Measurements from ENCODE around the gene SRSF1.

- RRBS = no CpG with 5 or more reads among the region's 7 CpGs
Observed at GRCh38 chr17:57095277-57095621, 10.2 kb downstream of the AKAP1 start.

- RRBS = no CpG with 5 or more reads among the region's 9 CpGs
Observed at GRCh38 chr17:57215266-57215875, 41.0 kb upstream of the MSI2 start.

DNA sequence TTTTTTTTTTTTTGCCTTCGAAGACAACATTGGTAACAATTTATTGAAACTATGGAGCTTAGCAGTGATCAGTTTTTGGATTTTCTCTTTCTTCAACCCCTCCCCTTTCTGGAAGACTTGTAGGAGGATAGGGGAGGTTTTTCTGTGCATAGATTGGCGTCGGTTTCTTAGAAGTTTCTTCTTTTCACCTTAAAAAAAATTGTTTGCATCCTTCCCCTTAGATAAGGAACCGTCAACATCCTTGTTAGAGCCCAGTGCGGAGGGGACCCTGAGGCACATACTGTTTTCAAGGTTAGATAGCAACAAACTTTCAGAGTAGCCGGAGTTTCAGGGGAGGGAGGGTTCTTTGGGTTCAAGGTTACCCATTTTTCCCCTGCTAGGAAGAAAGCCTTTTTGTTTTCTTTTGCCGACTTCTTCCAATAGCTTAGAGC, 28.6 kb downstream of the MSI2 start:
- RRBS = no CpG with 5 or more reads among the region's 7 CpGs

- RRBS = no CpG with 5 or more reads among the region's 5 CpGs
Observed at GRCh38 chr17:57352278-57352940, 96.1 kb downstream of the MSI2 start.

- RRBS = no CpG with 5 or more reads among the region's 27 CpGs
Observed at GRCh38 chr17:57356690-57357768, 100.7 kb downstream of the MSI2 start.

- RRBS = no CpG with 5 or more reads among the region's 4 CpGs
Observed at GRCh38 chr17:57365201-57365810, 109.0 kb downstream of the MSI2 start.

DNA sequence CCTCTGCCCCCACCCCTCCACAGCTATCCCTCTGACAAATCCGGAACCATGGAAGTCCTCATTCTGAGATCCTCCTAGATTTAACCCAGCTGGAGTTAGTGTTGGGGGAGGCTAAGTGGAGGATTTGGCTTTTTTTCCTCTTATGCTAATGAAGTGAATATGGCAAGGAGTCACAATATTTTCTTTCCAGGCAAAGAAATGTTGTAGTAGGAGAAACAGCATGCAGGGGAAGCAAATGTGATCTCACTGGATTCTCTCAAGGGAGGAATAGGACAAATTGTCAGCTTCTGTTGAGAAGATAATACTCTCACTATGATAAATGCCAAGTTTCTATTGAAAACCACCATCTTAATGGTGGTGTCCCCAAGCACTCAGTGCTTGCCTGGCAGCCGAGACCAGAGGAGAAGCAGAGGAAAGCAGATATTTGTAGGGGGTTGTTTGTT, 159.5 kb downstream of the MSI2 start:
- RRBS = no CpG with 5 or more reads among the region's 2 CpGs

DNA sequence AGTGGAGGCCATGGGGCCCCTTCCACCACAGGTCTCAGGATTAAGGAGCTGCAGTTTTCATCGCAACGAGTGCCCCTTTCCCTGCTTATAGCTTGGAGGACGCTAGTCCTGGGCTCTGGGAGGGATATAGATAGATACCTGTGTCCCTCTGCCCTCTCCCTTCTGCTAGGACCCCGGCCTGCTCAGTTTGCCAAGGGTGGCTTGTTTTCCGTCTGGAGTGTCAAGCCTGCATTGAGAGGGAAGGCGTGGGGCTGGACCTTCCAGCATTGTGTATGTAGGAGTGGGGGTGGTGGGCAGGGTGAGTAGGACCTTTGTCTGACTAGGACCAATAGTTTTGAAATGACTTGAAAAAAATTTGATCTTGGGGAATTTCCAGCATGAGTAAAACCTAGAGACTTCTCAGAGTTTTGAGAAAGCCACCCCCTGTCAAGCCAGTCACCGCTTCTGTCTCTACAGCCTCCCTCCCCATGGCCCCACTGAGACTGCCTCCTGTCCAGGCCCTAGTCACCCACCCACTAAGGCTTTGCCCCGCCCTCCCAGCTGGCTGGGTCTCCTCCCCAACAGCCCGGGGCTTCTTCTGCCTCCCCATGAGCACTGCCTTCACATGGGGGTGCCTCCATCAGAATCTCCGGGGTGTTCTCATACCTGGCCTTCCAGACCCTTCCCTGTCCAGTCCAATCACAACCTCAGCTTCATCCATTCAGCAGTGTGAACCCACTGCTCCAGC, 206.8 kb downstream of the MSI2 start:
- RRBS = no CpG with 5 or more reads among the region's 10 CpGs

GRCh38 chr17:57523817-57524581, 221.1 kb downstream of the CCDC182 start:
- RRBS = no CpG with 5 or more reads among the region's 7 CpGs

GRCh38 chr17:57665100-57665536, 80.0 kb downstream of the CCDC182 start:
- RRBS = no CpG with 5 or more reads among the region's 5 CpGs

GRCh38 chr17:57855382-57855920, 5.6 kb upstream of the MRPS23 start:
- RRBS = no CpG with 5 or more reads among the region's 4 CpGs

- RRBS = 78% methylated on average over 3 of the region's 7 CpGs
Observed at GRCh38 chr17:57862855-57863357, 13.1 kb upstream of the MRPS23 start.

GRCh38 chr17:57879490-57879859, 29.6 kb upstream of the MRPS23 start:
- RRBS = no CpG with 5 or more reads among the region's 9 CpGs

- RRBS = no CpG with 5 or more reads among the region's 5 CpGs
Observed at GRCh38 chr17:57914340-57915154, 40.7 kb downstream of the CUEDC1 start.

GRCh38 chr17:57916963-57917687, 38.1 kb downstream of the CUEDC1 start:
- RRBS = no CpG with 5 or more reads among the region's 8 CpGs

DNA sequence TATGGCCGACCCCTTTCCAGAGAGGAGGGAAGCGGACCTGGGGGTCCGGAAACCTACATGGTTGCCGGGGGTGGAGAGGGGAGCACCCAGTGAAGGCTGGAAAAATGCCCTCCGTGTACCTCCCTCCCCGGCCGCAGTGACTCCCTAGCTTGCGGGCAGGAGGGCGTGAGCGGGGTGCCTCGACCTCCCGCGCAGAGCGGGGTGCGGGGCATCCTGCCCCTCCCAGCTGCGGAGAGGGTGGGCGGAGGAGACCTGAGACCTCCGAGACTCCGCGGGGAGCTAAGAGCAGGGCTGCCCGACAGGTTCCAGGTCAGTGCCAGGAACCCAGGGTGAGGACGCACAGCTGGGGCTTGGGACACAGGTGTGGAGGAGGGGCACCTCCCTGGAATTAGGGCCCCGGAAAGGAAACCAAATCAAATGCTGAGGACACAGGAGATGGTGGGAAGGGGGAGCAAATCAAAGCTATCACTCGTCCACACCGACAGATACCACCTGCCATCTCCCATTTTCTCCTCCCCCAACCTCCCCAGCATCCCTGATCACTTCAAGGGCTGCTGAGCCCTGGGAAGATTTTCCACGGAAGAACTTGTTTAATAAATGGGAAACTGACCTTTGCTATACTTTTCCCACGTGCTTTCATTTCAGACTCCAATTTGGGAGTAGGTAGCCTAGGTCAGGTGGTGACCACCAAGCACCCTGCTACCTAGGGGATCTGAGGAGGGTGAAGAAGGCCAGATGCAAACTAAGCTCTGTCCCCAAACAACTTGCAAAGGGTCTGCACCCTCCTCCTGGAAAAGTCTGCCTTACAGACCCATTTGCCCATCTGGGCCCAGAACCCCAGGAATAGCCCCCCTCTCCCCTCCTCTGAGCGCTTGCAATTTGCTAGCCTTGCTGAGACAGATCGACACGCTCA, 570 bp upstream of the CUEDC1 start:
- RRBS = 3% methylated on average over 6 of the region's 30 CpGs

DNA sequence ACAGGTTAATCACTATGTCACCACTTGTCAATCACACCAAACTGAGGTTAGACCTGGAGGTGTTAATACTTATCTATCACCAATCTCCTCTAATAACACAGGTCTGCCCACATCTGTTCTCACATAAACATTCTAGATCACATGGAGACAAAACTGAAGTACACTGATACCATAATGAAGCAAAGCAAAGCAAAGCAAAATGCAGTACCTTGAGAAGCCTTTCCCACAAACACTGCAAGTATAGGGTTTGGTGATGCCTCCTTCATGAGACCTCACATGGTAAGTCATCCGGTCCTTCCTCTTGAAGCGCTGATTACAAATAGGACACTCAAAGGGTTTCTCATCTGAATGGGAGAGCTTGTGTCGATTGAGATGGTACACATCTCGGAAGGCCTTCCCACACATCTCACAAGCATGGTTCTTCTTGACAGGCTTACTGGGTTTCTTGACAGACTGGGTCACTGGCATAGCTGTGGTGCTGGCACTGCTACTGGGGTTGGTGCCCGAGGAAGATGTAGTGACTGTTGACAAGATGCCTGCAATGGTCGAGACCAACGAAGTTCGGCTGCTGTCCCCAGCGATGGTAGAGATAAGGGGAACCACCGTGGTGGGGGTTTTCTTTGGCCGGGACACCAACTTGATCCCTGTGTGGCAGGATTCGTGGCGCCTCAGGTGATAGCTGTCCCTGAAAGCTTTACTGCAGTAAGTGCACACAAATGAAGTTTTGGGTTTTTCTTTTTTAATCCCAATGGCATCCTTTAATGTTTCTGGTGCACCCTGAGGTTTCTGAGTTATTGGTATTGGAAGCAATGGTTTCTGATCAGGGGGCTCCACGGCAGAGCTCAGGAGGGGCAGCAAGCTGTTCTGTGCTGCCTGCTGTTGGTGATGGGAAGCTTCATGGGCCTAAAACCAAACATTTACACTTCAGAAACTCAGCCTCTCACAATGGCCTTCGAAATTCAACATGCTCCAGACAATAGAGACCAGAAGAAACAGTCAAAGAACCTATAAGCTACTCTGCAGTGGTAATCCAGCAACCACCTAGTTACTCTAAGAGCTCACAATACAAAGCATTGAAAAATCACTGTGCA, 5.2 kb downstream of the VEZF1 start:
- RRBS = no CpG with 5 or more reads among the region's 15 CpGs

DNA sequence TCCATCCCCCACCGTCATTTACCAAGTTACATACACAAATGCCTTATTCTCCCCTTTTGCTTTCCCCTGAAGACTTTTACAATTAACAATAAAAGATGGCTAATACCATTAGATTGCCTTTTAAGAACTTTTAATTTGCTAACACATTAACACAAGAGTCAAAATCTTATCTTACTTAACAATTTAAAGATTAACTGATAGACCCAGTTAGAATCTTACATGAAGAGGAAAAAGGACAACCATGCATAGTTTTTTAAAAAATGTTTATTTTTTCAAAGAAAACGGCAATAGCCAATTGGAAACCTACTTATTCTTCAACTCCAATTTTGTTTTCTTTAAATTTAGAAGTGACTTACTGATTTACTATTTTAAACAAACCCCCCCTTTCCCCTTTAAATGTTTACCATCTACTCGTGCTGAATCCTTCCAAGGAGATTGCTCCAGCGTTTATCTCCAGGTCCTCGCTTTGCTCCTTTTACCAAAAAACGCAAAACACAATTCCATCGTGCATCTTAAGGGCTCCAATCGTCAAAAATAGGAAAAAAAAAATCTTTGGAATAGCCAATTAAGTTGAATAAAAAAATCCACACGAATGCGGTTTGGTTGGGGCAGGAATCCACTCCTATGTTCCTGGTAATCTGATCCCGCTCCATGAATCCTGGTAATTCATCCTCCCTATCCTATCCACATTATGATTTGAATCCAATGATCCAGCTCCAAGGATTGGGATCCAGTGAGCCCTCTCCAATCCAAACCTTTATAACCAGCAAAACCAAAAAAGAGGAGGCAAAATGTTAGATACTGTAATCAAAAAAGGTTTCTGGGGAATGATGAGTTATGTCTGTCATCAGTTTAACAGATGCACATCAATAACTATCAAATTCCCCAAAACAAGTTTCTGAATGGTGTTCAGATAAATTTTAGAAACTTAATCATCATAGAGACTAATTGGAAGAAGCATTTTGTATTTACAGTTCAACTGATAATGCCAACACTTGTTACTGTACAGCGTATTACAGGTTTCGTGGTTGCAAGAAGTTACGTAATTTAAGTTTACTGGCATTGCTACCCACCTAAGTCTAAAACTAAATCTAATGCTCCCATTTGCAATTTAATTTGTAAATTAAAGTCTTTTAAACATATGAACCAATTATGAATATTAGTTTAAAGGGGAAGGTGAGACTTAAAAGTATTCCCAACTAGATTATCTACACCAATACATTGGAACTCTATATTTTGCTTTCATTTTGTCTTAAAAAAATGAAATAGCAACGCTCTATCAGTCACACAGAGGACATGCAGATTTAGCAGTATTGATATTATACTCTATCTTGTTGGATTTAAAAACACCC, 3.3 kb downstream of the SRSF1 start:
- RRBS = no CpG with 5 or more reads among the region's 15 CpGs

- RRBS = no CpG with 5 or more reads among the region's 94 CpGs
Observed at GRCh38 chr17:58006862-58007889, at the start of gene SRSF1. SRSF1 (minus strand) TSS chr17:58007246.

DNA sequence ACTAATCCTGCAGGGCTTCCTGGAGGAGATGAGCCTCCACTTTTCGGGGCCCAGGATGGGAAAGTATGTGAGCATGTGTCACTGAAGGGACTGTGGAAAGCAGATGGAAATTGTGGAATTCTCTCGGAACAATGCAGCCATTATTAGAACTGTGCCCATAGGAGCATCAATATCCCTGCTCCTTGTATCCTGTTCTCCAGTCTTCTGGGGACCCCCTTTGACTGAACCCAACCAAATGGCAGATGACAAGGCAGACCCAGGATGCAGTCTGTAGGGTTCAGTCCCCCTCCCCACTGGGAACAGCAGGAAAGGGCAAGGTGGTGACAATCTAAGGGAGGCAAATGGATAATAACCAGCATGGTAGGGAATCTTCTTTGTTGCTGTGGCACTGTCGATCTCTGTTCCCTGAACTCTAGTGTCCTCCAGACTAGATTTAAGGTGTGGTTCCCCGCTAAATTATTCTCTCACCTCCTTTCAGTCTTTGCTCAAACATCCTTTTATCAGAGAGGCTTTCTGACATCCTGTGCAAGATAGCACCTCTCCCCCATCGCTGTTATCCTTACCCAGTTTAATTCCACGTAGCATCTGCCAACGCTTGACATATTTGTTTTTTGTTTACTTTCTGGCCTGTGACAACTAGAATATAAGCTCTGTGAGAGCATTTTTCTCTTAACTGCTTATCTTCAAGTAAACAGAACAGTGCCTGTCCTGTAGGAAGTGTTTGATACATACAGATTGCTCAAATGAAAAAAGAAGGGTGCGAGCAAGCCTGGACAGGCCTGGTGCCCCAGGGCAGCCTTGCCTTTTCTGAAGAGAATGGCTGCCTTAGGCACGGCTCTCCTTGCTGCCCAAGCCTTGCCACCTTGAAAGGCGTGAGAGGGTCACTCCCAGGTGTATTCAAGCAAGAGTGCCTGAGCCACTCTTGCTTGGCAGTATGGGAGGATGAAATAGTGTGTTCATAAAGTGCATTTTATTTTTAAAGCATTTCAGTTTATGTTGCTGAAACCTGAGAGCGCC, 9.5 kb downstream of the DYNLL2 start:
- RRBS = no CpG with 5 or more reads among the region's 11 CpGs

Measured in GM19240 (cell line).